NB4 (cell line): ENCODE results near the genes MAP3K15 and PTCHD1.

DNA sequence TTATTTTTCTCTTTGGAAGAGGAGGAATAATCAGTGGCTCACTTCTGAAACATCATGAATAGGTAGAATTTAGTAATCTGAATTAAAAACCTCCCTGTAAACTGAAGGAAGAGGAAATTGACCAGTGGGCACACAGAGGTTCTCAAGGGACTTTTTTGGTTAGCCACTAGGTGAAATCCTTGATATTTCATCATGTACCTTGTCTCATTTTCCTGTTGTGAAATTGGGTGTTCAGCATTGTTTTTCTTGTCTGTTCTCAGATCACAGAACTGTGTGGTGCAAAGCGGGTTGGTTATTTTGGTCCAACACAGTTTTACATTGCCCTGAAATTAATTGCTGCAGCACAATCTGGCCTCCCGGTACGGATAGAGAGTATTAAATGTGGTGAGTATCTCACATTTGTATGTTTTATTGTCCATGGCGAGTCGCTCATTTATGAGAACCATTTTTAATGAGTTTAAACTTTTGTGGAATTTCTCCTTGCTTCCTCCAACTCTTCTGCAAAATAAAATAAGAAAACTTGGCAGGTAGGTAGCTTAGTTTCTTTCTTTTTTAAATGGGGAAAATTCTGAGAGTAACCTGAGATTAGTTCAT is 59.6 kb downstream of the REPS2 start:
- RRBS, result no CpG with 5 or more reads among the region's 5 CpGs

- RRBS, result no CpG with 5 or more reads among the region's 3 CpGs
Measured at GRCh38 chrX:17152175-17152907, 205.9 kb downstream of the REPS2 start.

DNA sequence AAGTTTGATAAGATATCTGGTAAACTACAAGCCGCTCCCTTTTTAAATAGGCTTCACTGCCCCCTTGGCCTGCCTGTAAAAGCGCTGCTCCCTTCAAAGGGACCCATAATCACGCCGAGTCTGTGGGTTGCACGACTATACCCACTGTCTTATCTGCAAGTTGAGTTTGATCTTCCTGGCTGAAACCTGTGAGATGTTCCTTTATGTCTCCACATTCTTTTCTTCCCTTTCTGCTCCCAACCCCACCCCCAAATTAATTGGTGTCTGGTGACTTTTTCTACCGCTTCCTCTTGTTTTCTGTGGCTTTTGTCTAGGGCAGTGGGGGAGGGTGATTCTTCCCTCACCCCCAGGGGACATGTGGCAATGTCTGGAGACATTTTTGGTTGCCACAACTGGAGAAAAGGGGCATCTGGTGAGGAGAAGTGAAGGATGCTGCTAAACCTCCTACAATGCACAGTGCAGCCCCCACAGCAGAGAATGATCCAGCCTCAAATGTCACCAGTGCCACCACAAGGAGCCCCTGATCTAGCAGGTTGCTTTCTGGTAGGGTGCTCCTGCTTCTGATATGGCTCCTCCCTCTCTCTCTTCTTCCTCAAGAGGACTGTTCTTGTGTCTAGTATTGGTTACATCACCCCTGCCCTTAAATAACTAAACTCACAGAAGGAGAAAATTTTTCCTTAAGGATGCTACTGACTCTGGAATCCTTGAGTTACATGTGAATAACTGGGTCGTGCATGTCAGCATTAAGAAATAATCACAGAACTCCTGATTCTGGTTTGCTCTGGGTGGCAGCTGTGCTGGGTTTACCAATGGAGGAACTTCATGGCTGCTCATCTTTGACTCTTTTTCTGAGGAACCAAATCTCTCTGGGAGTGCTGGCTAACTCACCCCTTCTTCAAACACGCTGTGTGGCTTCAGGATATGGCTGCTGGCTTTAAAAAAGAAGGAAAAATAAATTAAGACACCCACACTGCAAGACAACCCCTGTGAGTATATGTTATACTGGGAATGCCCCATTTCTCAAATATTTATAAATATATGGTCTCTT is 153.1 kb downstream of the NHS start:
- RRBS, result no CpG with 5 or more reads among the region's 8 CpGs

- RRBS, result no CpG with 5 or more reads among the region's 3 CpGs
Measured at GRCh38 chrX:18574700-18575161, 97.2 kb downstream of the RS1 start.

DNA sequence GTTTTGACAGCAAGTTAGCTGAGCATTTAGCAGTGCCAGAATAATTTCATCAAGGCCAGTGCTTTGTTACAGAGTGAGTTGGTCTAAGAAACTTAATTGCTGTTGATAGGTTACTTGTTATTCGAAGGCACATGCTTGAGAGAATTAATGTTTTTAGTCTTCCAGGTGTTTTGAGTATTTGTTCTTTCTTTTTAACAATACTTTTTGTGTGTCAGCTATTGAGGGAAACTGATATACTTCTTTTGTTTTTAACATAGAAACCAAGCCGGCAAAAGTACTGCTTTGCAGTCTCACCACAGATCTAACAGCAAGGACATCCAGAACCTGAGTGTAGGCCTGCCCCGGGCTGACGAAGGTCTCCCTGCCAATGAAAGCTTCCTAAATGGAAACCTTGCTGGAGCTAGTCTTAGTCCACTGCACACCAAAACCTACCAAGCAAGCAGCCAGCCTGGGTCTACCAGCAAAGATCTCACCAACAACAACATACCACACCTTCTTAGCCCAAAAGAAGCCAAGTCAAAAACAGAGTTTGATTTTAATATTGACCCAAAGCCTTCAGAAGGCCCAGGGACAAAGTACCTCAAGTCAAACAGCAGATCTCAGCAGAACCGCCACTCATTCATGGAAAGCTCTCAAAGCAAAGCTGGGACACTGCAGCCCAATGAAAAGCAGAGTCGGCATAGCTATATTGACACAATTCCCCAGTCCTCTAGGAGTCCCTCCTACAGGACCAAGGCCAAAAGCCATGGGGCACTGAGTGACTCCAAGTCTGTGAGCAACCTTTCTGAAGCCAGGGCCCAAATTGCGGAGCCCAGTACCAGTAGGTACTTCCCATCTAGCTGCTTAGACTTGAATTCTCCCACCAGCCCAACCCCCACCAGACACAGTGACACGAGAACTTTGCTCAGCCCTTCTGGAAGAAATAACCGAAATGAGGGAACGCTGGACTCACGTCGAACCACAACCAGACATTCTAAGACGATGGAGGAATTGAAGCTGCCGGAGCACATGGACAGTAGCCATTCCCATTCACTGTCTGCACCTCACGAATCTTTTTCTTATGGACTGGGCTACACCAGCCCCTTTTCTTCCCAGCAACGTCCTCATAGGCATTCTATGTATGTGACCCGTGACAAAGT is 67.9 kb downstream of the RS1 start:
- RRBS, result 97% methylated on average over 2 of the region's 17 CpGs

- RRBS, result 5% methylated on average over 4 of the region's 36 CpGs
Measured at GRCh38 chrX:18886042-18887207, 97.5 kb downstream of the PHKA2 start.

DNA sequence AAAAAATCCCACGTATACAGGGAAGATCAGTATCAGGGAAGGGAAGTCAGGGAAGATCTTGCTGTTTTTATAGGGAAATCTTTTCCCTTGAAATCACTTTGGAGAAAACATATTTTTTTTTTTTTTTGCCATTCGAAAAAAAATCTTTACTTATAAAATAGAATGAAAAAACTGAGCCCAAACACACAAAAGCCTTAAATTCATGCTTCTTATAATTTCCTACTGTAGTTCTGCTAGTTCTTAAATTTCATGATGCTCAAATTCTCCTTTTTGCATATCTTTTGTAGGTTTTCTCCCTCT is 66.1 kb upstream of the ADGRG2 start:
- RRBS, result no CpG with 5 or more reads among the region's 2 CpGs

GRCh38 chrX:19514662-19515871 is at the start of gene MAP3K15:
MAP3K15 (minus strand) TSS chrX:19515508.
- RRBS, result 2% methylated on average over 40 of the region's 114 CpGs

GRCh38 chrX:19670042-19671431 is 155.2 kb upstream of the MAP3K15 start:
- RRBS, result no CpG with 5 or more reads among the region's 12 CpGs

GRCh38 chrX:19772594-19773215 is 114.7 kb downstream of the SH3KBP1 start:
- RRBS, result no CpG with 5 or more reads among the region's 5 CpGs

GRCh38 chrX:19924650-19925089 is 37.3 kb upstream of the SH3KBP1 start:
- RRBS, result no CpG with 5 or more reads among the region's 3 CpGs

- RRBS, result no CpG with 5 or more reads among the region's 2 CpGs
Measured at GRCh38 chrX:19986677-19986876, 4.3 kb downstream of the BCLAF3 start.

DNA sequence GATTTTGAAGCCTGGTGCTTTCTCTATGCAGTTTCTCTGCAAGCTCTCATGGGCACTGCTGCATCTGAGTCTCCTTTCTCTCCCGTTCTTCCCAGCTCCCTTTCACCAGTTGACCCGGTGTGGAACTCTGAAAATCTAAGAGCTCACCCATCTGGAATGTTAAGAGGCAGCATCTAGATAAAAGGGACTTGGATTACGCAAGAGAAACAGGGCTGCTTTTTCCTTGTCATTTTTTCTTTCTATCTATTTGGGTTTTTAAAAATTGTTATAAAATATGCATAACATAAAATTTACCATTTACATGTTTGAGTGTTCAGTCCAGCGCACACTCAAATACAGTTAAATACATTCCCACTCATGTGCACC is 95.2 kb upstream of the RPS6KA3 start:
- RRBS, result no CpG with 5 or more reads among the region's 4 CpGs

GRCh38 chrX:21668963-21669303 is 10.8 kb upstream of the KLHL34 start:
- RRBS, result no CpG with 5 or more reads among the region's 3 CpGs

GRCh38 chrX:21993001-21993751 is 38.9 kb upstream of the PHEX start:
- RRBS, result no CpG with 5 or more reads among the region's 11 CpGs

DNA sequence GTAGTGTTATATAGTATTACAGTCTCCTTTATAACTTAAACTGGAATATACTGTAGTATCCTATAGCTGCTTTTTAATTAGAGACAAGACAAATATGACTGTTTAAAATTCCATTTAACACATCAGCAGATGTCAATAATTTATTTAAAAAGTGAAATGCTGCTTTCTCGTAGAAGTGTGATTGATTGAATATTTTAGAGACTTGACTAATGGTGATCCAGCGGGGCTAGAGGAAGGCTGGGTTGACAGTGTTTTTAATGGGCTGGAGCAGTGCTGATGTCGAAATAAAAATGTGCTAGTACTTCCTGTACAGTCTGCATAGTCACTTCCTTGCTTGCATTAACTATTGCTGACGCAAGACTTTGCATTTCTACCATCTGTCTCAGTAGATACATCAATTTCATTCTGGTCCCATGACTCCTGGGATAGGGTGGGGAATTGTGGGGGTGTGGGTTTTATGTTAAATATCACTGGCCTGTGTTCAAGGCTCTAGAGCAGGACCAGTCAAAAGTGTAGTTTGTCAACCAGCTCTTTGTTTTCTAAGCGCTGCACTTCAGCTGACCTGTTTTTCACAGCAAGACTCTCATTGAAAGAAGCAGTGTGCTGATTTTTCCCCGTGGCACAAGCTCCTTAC is 35.3 kb upstream of the PHEX start:
- RRBS, result no CpG with 5 or more reads among the region's 6 CpGs

DNA sequence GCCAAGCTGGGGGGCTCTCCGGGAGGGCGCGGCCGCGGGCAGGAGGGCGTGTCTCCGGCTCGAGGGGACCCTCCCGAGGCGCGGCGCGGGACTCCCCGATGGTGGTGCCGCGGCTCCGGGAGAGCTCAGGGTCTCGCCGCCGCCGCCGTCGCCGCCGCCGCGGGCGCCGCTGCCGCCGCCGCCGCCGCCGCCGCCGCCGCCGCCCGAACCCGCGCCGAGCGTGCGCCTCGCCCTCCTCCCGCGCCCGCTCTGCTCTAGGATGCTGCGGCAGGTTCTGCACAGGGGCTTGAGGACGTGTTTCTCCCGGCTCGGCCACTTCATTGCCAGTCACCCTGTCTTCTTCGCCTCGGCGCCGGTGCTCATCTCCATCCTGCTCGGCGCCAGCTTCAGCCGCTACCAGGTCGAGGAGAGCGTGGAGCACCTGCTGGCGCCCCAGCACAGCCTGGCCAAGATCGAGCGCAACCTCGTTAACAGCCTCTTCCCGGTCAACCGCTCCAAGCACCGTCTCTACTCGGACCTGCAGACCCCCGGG is at the start of gene PTCHD1:
Gene PTCHD1, plus strand, starts transcription at position 233 of the 532 bp plus-strand sequence.
- RRBS, result 74% methylated on average over 28 of the region's 71 CpGs

- RRBS, result no CpG with 5 or more reads among the region's 13 CpGs
Measured at GRCh38 chrX:23784245-23785299, 1.6 kb downstream of the SAT1 start.

DNA sequence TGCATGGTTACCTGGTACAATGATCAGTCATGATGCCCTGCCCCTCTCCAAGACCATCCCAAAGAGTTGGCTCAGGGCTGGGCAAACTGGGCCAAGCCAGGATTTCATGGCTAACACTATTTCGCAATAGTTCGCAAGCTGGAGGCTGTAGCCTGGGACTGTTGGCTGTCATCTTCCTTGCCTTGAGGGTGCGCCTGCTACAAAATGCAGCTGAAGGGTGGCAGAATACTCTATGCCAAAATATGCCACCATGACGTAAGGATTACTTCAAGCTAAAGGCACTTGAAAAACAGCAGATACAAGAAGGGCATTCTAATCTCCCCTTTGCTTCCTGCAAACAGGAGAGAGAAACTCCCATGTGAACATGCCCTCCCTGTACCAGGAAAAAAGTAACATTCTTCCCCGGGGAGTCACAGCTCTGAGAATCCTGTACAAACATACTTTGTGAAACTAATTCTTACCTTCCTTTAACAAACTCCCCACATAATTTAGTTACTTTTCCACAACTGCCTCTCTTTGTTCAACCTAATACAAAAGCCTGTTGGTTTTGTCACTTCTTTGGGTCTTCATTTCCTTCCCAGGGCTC is 21.1 kb downstream of the SAT1 start:
- RRBS, result no CpG with 5 or more reads among the region's 5 CpGs

DNA sequence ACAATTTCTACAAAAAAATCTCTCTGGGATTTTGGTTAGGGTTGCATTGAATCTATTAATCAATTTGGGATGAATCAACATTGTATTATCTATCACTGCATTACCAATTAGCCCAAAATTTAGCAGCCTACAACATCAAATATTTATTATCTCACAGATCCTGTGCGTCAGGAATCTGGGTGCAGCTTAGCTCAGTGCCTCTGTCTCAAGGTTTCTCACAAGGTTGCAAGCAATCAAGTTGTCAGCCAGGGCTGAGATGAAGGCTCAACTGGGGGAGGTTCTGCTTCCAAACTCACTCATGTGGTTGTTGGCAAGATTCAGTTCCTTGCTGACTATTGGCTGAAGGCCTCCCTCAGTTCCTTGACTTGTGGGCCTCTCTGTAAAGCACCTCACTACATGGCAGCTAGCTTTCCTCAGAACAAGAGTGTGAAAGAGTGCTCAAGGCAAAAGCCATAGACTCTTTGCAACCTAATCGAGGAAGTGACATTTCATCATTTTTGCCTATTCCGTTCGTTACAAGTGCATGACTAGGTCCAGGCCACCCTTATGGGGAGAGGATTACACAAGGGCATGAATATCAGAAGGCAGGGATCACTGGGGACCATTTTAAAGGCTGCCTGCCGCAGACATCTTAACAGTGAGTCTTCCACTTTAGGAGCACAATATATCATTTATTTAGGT is 51.9 kb downstream of the CXorf58 start:
- RRBS, result no CpG with 5 or more reads among the region's 5 CpGs